Iris pigment epithelial cell (primary cell): ENCODE data around the genes PLA1A and FBXO40.

- RRBS: no CpG with 5 or more reads among the region's 2 CpGs
Observed at GRCh38 chr3:119517071-119517422, 18.7 kb downstream of the TIMMDC1 start.

GRCh38 chr3:119597263-119598204, at the start of gene PLA1A:
Gene PLA1A, plus strand, starts transcription at chr3:119597885.
- RRBS: no CpG with 5 or more reads among the region's 7 CpGs

DNA sequence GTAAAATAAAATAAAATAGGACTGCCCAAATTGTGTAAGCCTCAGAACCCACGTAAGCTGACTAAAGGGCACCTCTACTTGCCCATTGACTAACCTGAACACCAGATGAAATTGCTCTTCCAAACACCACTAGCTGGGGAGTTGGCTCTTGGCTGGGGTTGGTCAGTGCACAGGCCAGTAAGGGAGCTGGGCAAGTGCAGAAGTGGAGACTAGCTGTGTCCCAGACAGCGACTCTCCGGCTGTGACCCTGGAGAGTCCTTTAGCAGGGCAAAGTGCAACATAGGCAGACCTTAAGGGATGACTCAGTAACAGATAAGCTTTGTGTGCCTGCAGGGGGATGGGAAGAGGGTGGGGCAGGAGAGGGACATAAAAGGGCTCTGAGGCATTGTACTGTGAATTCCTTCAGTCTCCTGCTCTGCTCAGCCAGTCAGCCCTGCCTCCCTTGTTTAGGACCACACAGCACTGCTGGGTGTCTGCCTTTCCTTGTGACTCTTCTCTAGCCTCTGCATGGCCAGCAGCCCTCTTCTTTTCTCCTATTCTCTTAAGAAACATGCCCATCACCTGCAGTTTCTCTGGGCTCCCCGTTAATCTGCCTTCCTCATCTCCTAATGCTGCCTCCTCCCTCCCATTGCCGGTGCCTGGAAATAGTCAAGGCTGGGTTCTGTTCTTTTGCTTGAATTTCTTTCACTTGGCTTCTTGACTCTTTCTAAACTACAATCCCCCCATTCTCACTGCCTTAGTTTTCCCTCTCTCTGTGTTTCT, 13.2 kb downstream of the NR1I2 start:
- RRBS: no CpG with 5 or more reads among the region's 5 CpGs

DNA sequence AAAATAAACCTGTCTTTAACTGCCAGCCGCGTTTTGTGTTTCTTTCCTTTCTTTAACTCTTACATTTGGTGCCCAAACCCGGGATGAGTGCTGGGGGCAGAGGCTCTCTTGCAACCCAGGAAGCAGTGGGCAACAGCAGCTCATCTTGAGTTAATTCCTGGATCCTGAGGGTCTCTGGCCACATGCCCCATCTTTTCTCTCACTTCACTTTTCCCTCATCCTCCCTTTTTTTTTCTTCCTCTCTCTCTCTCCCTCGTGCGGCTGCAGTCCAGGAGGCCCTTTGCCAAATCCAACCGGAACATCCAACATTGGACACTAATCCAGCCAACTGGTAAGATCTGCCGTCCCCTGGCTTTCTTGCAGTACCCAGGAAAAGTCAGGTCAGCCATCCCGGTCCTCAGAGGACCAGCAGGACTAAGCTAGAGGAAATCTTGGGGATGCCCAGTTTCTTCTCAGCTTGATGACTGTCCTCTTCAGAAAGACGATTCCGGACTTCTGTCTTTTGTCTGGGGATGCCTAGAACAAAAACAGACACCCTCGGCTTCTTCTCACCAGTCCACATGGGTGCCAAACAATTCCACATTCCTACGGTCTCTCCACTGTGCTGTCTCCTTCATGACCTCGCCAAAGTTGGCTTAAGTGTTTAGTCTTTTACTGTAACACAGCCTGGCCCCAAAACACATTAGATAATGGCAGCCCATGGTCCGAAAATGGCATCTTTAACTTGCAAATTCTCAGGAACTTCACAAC, 115.6 kb downstream of the GSK3B start:
- RRBS: 98% methylated on average over 4 of the region's 14 CpGs

DNA sequence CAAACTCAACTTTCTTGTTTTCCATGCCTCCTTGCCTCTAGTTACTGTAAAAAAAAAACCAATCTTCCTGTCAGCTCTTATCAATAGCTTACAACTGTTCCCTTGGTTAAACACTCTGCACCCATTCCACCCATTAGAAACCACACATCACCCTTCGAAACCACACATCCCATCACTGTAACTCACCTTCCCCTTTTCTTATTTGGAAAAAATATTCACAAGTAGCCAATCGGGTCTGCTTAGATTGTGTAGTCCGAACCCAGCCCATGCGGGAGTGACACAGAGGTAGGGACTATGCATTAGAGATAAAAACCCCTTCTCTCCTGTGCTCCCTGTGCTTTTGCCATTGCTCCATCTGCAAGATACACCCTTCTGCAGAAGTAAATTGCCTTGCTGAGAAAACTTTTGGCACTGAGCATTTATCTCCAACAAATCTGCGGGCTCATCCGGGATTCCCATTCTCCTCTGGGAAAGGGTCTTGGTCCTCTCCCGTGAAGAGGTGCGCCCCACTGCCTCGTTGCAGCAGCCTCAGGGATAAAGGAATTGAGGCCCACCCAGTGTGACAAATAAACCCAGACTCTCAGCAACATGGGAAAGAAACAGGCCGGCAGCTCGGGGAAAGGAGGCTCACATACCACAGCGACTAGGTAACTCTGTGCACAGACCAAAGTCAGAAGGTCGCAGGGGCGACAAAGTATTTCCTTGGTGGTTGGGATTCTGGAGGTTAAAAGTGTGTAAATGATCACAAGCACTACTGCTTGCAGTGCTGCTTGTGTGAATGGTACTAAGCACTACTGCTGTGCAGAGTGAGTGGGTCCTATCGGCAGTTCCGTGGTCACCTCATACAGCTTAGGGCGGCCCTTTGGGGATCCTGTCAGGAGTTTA, 54.6 kb downstream of the GSK3B start:
- RRBS: no CpG with 5 or more reads among the region's 17 CpGs

GRCh38 chr3:120348420-120348994, 647 bp downstream of the LRRC58 start:
- RRBS: 2% methylated on average over 10 of the region's 34 CpGs

DNA sequence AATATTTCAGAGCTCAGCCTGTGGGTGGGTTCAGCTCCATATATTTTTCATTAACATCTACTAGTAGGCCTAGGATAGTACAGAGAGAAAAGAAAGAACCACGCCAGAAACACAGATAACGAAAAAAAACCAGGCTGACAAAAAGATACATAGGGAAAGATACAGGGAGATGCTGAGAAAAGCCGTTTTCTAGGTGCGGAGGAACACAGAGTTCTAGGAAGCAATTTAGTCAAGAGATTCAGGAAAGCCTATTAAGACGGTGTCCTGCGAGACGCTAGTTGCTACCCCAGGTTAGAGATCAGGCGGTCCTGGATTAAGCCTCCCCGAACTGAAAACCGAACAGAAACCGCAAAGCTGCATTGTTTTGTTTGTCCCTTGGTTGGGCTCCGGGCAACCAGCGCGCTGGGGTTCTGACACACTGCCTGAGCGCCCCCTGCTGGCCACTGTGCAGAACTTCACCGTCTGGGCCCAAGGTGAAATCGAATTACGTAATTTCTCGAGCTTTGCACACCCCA, 37.4 kb upstream of the NDUFB4 start:
- RRBS: no CpG with 5 or more reads among the region's 19 CpGs

GRCh38 chr3:120679073-120679659, 2.9 kb downstream of the HGD start:
- RRBS: no CpG with 5 or more reads among the region's 1 CpG

DNA sequence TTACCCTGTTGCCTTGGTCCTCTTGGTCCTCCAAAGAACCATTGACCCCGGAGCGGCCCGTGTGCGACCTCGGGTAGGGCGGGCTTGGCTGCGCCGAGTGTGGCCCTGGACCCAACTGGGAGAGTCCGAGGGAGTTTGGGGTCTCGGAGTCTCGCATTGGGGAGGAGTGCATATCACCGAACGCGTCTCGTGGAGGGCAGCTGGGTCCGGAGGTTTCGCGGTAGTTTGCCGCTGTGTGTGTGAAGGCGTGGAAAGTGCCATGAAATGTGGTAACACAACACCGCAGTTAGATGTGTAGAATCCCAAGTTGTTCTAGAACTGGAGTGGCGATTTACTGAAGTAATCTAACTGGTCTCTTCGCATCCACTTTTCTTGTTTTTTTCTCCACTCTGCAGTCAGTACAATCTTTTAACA, 362 bp downstream of the GTF2E1 start:
- RRBS: no CpG with 5 or more reads among the region's 23 CpGs

DNA sequence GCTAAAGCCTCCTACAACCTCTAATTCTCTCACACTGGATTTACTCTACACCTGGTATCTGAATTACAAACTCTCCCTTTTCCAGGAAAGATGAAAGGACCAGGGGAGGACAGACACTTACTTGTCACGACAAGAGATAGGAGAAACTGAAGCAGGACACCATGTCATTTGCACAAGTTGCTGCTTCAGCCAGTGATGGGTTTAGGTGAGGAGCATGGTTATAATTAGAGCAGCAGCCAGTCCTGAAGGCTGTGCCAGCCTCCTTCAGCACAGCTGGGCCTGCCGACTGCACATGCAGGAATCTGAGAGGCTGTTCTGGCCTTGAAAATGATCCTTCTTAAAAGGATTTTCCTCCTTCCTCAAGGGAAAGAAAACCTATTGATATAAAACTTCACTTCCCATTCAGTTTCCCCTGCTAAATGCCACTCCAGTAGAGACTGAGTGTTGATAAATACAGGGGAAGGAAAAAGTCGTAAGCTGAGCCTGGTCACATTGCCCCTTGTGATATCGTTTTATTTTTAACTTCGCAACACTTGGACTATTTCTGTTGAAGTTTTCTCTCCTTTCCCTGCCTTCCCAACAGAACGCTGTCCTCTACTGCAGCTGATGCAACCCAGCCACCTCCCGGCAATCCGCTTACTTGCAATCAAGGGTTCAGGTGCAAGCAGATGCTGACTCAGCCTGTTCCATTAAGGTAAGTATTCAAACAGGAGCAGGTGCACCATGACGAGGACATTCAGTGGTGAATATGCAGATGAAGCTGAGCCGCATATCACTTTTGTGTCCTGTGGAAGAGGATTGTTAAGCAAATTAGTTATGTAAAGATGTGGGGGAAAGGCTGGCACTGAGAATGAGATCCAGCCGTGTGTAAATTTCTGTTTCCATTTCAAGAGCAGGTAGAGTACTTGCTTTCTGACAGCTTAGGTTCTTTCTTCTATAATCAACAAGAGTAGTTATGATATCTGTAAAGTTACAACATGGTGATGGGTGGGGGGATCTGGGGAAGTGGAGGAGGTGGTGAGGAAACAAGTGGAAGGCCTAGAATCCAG, at the start of gene FBXO40:
TSS of gene FBXO40 (plus strand) at position 571 of the 1,049 bp plus-strand sequence.
- RRBS: no CpG with 5 or more reads among the region's 11 CpGs

- RRBS: no CpG with 5 or more reads among the region's 6 CpGs
Observed at GRCh38 chr3:121601058-121601848, 8.1 kb downstream of the FBXO40 start.

DNA sequence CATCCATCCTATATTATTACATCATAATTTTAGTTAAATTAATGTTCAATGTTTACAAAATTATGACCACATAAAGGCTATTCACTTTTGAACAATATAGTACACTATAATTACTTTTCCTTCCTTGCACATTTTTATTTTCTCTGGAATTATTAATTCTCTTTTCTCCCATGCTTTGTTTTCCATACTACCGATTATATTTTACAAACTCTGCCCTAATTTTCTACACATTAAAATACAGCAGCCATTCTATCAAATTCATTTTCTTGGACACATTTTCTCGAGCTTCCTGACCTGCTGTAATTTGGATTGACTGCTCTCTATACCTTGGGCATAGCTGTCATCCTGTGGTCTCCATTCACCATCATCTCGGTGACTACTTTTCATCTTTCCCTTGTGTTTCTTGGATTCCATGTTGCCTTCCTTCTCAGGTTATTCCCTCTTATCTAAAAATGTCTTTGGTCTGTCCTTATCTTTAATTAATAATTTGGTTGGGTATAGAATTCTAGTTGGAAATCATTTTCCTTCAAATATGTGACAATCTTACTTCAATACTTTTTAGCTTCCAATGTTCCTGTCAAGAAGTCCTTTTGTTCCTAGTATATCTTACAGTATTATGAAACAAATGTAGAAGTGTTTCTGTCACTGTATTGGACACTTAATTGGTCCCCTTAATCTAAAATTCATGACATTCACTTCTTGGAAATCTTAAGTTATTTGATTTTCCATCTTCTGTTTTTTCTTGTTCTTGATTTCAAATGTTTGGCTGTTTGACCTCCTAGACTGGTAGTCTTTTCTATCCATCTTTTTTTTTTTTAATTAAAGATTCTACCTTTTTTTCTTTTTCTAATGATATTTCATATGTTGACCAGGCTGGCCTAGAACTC, 34.1 kb upstream of the GOLGB1 start:
- RRBS: no CpG with 5 or more reads among the region's 3 CpGs

DNA sequence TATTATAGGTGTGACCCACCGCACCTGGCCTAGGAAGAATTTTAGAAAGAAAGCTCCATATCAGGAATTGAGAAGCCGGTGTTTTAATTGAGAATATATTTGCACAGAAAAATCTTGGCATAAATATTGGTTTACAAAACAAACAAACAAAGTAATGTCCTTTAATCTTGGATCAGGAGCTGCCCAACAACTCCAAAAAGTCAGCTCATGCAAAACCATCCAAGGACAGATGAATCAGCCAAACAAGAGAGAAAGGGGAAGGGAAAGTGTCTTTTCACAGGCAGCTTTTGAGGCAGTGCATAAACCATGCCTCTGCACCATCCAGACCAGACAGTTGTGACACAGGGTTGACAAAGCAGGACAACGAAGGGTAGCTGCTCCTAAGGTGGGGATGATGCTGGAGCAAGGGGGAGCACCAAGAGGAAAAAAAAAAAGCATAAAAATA, 8.7 kb downstream of the CD86 start:
- RRBS: no CpG with 5 or more reads among the region's 3 CpGs

- RRBS: no CpG with 5 or more reads among the region's 1 CpG
Observed at GRCh38 chr3:122555857-122556104, 8.3 kb downstream of the PARP9 start.

DNA sequence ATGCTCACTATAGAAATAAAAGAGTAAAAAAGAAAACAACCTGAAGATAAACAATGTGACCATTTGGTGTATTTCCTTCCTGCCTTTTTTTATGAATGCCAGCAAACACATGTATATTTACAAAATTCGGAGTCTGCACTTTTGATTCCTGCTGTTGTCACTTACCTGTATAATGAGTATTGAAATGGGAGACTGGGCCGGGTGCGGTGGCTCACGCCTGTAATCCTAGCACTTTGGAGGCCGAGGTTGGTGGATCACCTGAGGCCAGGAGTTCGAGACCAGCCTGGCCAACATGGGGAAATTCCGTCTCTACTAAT, 856 bp downstream of the DTX3L start:
- RRBS: no CpG with 5 or more reads among the region's 7 CpGs

- RRBS: no CpG with 5 or more reads among the region's 6 CpGs
Observed at GRCh38 chr3:122799115-122799923, 4.5 kb downstream of the SLC49A4 start.

- RRBS: no CpG with 5 or more reads among the region's 4 CpGs
Observed at GRCh38 chr3:122880660-122881190, 85.9 kb downstream of the SLC49A4 start.

DNA sequence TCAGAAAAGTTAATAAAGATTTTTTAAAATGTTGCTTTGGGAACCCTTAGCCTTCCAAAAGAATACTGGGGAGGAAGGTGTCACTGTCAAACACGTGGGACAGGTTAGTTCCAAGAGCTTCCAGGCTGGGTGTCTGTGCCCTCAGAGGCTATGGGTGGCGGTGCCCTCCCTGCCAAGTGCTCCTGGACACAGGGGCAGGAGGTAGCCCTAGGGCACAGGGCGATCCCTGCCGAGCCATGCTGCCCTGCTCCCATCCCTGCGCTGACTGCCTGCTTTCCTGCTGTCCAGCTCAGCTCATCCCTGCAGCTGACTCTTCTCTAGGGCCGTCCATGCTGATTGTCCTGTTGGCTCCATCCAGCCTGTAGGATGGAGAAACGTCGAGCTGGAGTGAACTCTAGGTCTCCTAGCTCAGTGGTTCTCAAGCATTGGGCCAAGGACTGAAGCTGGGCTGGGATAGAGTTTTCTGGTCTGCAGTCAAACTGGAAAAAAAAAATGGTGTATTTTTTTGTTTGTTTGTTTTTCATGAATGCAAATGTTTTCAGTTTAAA, 3.7 kb downstream of the PDIA5 start:
- RRBS: no CpG with 5 or more reads among the region's 8 CpGs

DNA sequence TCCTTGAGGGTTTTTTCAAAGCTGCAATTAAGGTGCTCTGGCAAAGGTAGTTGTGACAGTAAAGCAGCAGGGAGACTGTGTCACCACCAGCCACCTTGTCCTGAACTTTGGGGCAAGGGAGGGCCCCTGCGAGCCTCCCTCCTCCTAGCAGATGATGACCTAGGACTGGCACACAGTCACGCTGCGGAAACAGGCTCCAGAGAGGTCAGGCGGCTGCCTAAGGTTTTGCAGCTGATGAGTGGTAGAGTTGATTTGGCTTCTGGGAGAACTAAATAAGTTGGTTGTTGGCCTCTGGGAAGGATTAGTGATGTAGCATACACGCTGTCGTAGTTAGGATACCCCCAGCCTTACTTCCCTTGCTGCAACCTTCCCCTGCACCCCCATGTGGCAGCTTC, 62.7 kb downstream of the PDIA5 start:
- RRBS: no CpG with 5 or more reads among the region's 6 CpGs

DNA sequence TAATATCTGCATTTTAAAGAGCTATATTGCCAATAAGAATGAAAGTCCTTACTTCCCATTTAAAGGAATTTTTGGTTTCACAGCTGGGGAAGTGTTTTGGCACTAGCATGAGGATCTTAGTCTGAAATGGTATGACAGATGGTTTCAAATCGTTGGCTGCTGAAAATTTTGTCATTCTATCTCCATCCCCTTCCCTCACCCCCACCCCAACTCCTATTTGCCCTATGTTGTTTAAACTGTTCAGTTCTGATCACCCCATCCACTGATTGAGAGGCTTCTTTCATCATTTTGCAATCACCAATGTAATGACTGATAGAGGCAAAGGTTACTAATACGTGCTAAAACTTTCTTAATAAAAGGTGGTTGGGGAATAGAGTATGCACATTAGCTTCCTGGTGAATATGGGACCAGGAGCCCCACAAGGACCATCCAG, 105.7 kb downstream of the SEC22A start:
- RRBS: no CpG with 5 or more reads among the region's 2 CpGs